Subcutaneous preadipocyte (primary cell): ENCODE data around the gene CPEB4.

DNA sequence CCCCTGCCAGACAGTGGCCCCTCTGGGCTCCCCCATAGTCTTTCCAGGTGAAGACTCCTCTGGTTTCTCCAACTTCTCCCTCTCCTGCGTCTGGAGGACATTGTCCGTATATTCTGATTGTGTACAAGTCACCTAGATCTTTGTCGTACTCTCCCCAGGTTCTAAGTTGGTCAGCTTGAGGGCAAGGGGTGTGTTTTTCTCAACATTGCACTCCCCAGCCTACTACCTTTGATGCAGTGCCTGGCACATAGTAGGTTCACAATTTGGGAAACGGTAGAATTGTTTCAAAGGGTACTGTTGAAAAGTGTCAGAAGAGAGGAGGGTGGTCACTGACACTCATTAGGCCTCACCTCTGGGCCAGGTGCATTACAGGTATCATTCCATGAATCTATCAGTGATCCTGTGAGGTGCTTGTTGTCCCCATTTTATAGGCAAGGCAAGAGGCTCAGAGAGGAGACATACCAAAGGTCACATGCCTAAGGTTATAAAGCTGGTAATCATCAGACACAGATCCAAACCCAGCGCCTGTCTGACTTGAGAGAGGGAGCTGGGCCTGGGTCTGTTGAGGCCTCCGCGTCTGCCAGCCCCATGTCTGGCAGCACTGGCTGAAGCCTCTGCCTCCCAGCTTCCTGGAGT is 3.9 kb upstream of the DUSP1 start:
- CAGE, long polyA plus RNA, result no peak

- CAGE, long polyA plus RNA, result no peak
These were observed 17.2 kb upstream of the ERGIC1 start for GRCh38 chr5:172816841-172817160.

DNA sequence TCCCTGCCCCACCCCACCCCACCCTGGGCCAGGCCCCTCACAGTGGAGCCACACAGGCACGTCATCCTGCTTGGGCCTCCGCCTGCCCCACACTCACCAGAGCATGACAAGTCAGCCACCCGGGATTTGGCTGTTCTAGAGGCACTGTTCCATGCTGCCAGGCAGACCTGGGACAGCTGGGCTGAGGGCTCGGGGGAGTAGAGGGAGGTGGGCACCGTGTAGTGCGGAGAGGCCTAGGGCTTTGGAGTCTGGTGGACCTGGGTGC is 16.2 kb downstream of the ERGIC1 start:
- CAGE, long polyA plus RNA, result no peak

DNA sequence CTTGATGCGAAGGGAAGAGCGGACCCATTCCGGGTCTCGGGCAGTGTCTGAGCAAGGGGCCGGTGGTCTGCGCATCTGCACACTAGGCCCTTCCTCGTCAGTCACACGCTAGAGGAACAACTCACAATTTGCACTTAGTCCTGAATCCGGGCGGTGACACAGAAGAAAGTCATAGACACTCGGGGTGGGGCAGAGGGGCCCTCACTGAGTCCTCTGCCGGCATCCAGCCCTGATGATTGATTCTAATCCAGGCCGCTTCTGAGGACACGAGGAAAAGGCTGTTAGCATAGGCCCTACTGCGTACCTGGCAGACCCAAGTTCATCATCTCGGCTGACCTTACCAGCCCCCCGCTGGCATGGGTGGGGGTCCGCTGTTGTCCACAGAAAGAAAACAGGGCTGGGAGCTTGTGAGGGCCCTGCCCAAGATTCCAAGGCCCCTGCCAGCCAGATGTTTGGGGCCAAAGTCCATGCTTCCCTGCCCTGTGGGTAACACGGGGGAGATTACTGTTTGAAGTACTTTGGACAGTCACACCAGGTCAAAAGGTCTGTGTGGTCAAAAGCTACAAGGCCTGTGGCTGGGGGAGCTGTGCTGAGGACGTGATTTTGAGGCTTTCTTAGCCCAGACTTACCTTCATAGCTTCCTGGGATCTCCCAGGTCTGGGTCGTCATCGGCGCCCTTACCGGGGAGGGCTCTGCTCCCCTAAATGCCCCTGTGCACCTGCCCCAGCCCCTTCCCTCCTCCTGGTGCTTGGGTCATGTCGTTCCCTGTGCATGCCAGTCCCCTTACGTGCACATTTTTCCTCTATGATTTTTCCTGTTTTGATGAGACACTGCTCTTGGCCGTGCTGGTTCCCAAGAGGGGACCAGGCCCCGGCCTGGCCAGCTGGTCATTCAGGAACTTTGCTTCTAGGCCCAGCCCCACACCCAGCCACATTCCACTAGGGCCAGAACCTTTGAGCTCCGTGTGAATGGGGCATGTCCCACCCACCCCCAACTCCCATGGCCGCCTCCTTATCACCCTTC is 24.6 kb downstream of the ERGIC1 start:
- CAGE, long polyA plus RNA, result no peak

- CAGE, long polyA plus RNA, result no peak
These were observed 26.9 kb downstream of the ERGIC1 start for GRCh38 chr5:172860476-172861735.

GRCh38 chr5:172872627-172872874 is 38.5 kb downstream of the ERGIC1 start:
- CAGE, long polyA plus RNA, result no peak

- CAGE, long polyA plus RNA, result no peak
These were observed 34.9 kb upstream of the RPL26L1 start for GRCh38 chr5:172924225-172924909.

GRCh38 chr5:173065203-173065610 is 9.1 kb downstream of the CREBRF start:
- CAGE, long polyA plus RNA, result no peak

GRCh38 chr5:173310782-173311123 is 17.5 kb downstream of the STC2 start:
- CAGE, long polyA plus RNA, result no peak

GRCh38 chr5:173669330-173669978 is 53.0 kb upstream of the BOD1 start:
- CAGE, long polyA plus RNA, result no peak

DNA sequence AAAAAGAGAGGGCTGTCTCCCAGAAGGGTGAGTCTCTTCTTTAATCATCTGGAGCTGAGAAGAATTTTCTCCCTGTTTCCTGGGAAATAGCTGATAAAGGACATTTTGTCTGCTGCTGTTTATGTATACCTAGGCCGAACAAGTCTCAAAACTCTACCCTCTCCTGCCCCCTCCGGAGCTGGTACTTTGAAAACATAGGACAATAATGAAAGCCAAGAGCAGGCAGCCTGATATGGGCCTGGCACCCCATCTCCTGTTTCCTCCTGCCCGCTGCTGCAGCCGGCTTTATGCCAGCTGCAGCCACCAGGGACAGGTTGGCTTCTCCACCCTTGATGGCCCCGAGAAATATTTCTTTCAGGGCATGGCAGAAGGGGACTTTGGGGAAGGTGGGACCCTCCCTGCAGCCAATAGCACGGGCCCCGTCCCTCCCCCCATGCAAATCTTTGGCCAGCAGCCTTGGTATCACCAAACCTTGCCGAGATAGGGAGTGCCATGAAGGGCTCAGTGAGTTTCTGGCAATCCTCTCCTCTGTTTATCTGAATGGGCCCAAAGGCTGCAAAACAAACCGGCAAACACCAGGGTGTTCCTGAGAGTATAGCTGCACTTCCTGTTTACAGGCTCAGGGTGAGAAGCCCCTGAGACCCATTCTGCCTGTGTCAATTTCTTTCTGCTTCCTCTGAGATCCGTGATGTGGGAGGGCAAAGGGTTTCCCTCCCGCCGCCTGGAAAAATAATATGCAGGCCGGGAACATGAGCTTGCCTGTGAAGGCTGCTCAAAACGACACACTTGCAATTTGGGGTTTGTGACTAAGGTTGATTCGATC is 73.4 kb upstream of the BOD1 start:
- CAGE, long polyA plus RNA, result no peak

DNA sequence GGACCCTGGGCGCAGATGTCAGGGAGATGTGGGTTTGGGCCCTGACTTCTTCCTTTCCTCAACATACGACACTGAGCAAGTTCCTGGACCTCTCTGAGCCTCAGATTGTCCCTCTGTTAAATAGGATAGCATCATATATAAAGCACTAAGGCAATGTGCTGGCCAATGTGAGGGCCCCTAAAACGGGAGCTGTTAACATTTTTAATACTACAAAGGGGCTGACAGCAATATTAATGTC is 120.9 kb upstream of the CPEB4 start:
- CAGE, long polyA plus RNA, result no peak

GRCh38 chr5:173791692-173792412 is 96.3 kb upstream of the CPEB4 start:
- CAGE, long polyA plus RNA, result no peak

- CAGE, long polyA plus RNA, result no peak
These were observed 58.3 kb upstream of the CPEB4 start for GRCh38 chr5:173829541-173830482.

- CAGE, long polyA plus RNA, result no peak
These were observed 37.8 kb upstream of the CPEB4 start for GRCh38 chr5:173850223-173850886.

DNA sequence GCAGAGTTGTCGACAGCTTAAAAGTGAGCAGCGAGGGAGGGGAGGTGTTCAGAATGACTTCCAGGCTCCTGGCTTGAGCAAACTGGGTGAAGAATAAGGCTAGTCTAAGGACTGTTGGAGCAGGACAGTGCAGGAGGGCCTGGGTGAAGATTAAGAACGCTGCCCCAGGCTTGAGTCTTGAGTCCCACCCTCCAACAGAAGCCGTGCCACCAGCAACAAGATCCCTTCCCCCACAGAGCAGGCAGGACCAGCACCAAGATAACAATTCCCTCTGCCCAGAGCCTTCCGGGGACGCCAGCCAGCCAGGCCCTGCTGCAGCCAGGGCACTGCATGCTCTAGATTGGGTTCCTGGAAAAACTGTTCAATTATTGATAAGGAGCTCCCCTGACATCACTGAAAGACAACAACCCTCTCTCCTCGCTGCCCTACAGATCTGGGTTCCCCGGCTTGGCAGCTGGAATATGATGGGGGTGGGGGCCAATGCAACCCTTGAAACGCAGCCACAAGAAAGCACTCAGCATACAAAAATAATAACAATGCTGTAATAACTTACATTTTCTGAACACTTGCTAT is 27.6 kb upstream of the CPEB4 start:
- CAGE, long polyA plus RNA, result no peak

- CAGE, long polyA plus RNA, result no peak
These were observed 2.7 kb upstream of the CPEB4 start for GRCh38 chr5:173885246-173886144.

DNA sequence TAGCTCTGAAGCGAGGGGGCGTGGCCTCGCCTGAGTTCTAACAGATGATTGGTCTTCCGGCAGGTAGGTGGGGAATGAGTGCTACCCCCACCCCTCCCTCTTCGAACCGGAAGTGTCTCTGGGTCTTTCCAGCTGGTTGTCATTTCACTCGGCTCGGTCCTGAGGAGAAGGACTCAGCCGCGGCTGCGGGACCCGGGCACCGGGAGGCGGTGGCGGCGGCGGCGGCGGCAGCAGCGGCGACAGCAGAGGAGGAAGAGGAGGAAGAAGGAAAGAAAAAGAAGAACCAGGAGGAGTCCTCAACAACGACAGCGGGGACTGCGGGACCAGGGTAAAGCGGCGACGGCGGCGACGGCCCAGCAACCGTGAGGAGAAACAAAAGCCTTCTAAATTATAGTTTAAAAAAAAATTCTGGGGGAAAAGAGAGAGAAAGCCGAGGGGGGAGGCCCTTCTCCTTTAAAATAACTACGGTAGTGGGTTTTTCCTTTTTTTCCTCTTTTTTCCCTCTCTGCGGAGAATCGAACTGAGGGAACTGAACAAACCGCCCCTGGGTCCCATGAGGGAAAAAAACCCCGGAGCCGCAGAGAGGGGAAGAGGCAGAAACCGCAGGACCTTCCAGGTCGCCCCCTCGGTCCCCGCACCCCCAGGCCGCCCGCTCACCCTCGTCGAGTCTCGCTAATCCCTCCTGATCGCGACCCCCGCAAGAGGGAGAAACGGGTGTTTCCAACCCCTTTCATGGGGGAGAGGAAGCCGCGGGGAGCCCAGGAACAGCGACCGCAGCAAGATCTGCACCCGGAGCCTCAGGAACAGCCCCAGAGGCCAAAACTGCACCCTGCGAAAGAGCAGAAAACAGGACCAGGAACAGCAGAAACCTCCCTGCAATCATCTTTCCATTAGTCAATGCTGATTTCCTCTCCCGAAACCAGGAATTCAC is at the start of gene CPEB4:
Gene CPEB4, plus strand, starts transcription at position 147 of the 931 bp plus-strand sequence.
- CAGE, long polyA plus RNA, result no peak

DNA sequence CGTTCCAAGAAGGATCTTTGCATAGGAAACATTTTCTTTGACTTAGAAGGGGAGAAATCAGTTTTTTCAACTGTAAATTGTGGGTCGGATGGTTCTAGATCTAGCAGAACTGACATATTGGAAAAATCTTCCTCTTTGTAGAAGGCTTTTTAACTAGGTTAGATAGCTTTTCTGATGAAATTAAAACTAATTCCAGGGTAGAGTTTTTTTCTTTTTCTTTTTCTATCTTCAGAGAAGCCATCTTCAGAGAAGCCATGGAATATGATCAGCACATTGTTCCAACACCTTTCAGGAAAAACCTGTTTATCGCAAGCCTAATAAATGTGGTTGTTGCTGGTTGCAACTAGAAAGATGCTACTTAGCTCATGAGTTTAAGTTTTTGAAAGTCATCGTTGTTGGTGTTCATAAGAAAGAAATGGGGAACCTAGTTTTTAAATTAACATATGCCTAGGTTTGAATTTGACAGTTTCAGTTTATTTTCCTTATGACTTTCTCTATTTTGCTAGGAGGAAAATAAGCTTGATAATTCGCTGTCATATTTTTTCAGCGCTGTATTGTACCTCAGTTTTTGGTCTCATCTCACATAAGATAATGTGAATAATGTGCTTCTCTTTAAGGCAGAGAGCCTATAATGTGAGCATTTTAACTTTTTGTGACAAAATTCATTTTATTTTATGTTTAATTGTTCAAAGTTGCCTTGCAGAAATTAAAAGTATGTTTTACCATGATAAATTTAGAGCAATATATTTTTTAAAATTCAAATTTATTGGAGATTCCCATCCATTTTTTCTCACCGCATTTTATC is 7.7 kb downstream of the CPEB4 start:
- CAGE, long polyA plus RNA, result no peak

- CAGE, long polyA plus RNA, result no peak
These were observed 27.3 kb downstream of the CPEB4 start for GRCh38 chr5:173915363-173915879.